CMK (cell line): ENCODE measurements around the genes SUSD5, DCLK3 and MLH1.

- RRBS: 94% methylated on average over 2 of the region's 5 CpGs
These were observed 3.0 kb downstream of the GPD1L start for GRCh38 chr3:32109348-32109866.

GRCh38 chr3:32158790-32159357 is 52.5 kb downstream of the GPD1L start:
- RRBS: no CpG with 5 or more reads among the region's 21 CpGs

GRCh38 chr3:32253290-32253489 is 14.7 kb downstream of the CMTM8 start:
- RRBS: no CpG with 5 or more reads among the region's 1 CpG

GRCh38 chr3:32467341-32467593 is 35.4 kb downstream of the CMTM6 start:
- RRBS: no CpG with 5 or more reads among the region's 9 CpGs

DNA sequence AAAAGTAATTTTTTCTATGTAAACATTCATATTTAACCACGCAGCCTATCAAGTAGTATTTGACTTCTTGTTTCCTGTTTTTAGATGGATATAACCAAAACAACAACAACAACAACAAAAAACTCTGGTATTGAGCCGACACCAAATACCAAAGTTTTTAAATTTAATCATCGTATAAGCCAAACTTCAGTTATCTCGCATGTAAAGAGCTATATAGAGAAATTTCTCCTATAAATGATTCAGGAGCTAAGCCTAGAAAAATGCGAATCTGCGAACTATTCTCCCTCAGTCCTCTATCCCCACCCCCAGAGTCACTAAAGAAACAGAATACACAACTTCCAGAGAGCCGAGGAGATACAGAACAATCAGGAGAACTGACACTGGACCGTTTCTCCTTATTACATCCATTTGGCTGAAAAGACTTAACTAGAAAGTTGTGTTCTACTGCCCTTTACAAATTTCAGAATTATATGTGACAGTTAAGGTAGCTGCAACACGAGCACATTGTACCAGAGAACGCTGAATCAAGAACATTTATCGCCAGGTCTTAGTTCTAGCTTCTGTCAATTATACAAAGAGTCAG is 1.2 kb downstream of the DYNC1LI1 start:
- RRBS: no CpG with 5 or more reads among the region's 11 CpGs

DNA sequence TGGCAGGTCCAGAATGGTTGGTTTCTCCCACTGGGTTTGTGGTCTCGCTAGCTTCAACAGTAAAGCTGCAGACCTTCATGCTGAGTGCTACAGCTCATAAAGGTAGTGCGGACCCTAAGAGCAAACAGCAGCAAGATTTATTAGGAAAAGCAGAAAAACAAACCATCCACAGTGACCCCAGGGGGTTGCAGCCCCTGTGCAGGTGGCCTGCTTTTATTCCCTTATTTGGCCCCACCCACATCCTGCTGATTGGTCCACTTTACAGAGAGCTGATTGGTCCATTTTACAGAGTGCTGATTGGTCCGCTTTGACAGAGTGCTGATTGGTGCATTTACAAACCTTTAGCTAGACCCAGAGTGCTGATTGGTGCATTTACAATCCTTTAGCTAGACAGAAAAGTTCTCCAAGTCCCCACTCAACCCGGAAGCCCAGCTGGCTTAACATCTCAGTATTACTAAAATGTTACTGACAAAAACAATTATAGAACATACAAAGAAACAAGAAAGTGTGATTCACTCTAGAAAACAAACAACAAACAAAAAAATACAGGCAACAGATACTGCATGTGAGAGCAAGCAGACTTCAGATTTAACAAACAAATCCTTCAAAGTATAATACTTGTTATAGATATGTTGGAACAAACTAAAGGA is 11.2 kb upstream of the CNOT10 start:
- RRBS: no CpG with 5 or more reads among the region's 4 CpGs

DNA sequence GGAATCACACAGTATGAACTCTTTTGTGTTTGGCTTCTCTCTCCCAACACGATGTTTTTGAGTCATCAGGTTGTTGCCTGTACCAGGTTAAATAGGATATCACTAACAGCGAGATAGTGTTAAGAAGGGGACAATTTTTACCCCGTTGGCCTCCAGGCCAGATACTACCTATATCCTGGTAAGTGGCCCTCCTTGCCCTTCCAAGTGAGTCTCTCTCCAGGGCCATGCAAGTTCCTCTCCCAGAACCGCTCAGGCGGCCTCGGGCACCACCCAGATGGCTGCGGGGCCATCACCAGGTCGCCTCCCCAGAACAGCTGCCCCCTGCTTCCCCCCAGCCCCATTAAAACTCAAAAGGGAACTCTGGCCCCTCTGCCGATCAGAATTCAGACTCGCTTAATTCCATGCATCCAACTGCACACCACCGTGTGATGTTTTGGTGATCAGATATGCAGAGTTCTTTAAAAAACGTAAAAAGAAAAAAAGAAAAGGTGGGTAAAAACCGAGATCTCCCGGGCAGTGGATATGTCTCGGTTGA is 2.0 kb upstream of the TRIM71 start:
- RRBS: no CpG with 5 or more reads among the region's 15 CpGs

DNA sequence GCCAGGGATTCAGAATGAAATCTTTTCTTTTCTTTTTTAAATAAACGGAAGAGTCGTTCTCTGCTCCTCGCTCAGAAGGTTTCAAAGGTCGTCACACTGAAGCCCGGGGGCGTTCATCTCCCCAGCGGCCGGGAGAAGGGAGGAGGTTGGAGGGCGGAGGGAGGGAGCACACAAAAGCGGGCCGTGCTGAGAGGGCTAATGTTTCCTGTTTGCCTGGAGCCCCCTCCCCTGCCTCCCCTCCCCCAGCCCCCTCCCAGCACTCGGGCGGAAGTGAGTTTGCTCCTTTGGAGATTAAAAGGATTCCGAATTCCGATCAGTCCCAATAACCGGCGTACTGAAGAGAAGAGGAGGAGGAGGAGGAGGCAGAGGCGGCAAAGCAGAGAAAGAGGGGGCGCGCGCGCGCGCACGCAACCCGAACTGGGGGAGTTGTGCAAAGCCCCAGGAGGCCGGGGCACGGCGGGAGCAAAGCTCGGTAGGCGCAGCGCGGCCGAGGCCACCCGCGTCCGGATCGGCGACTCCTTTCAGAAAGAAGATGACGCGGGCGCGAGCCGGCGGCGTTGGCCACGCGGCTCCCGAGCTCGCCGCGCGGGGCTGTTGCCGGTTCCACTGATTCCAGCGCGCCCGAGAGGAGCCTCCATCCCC is 1.4 kb upstream of the TRIM71 start:
- RRBS: 25% methylated on average over 26 of the region's 57 CpGs

GRCh38 chr3:33093175-33094004 is 3.6 kb downstream of the GLB1 start:
- RRBS: no CpG with 5 or more reads among the region's 27 CpGs

DNA sequence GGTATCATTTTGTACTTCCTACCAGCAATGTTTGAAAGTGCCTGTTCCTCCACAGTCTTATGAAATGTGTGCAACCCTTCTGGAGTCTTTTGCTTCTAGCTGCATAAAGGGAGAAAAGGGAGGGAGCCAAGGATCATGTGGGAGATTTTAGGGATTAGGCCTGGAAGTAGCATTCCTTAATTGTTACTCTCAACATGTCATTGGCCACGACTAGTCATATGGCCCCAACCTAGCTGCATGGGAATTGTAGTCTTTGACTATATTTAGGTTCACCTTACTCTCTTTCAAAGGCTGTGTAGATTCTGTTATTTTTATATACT is 14.9 kb downstream of the CRTAP start:
- RRBS: no CpG with 5 or more reads among the region's 1 CpG

DNA sequence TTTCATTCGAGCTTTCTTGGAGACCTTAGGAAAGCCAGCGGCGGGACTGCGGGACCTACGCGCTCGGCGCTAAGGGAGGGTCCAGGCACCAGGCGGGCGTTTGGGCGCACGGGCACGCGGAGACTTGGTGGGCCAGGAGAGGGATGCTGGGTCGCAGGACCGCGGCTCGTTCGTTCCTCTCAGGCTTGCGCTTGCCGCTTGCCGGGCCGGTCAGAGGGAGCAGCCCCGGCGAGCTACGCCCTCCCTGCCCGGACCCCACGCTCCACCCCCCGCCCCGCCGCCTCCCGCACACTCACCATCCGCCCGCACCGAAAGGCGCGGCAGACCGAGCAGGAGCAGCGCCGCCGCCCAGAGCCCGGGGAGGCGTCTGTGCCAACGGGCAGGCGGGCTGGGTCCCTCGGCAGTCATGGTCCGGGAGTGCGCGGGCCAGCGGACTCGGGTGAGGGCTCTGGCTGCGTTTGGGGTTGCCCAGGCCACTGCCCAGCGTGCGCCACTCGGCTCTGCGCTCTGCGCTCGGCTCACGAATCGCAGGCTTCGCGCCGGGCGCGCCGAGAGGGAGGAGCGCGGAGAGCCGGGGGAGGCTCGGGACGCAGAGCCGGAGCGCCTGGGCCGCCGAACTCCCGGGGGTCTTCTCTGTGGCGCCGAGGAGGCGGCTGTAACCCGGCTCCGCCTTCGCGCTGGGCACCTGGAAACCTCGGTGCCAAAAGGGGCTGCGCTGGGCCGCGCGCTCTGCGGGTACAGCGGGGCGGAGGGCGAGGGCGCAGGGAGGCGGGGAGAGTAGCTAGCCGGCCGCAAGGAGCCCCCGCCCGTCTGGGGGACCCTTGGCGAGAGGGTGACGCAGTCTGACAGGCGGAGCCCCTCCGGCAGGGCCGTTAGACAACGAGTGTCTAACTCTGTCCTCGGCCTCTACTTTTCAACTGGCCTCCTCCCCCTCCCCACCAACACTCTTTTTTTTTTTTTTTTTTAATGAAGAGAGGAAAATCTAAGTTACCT is at the start of gene SUSD5:
Gene SUSD5 (minus strand): TSS at position 421 of the 993 bp plus-strand sequence.
- RRBS: 90% methylated on average over 18 of the region's 105 CpGs

- RRBS: no CpG with 5 or more reads among the region's 45 CpGs
These were observed 530 bp downstream of the PDCD6IP start for GRCh38 chr3:33798720-33799599.

DNA sequence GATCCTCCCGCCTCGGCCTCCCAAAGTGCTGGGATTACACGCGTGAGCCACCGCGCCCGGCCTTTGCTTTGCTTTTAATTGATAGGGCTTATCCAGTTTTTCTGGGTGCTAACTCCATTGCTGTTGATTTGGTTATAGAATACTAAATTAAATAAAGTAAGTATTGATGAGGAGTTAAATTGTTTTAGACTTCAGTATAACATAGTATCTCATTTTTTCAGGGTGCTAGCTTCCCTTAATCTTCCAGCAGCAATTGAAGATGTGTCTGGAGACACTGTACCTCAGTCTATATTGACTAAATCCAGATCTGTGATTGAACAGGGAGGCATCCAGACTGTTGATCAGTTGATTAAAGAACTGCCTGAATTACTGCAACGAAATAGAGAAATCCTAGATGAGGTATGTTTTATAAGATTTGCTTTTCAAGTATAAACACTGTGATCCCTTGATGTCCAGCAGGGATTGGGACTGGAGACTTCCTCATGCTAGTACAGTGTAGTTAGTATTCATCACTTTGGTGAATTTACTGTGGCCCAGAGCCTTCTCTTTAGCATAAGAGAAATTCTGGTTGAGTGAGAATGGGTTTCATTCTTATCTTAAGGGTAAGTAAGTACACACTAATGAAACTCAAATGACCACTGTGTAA is 43.4 kb downstream of the PDCD6IP start:
- RRBS: no CpG with 5 or more reads among the region's 8 CpGs

DNA sequence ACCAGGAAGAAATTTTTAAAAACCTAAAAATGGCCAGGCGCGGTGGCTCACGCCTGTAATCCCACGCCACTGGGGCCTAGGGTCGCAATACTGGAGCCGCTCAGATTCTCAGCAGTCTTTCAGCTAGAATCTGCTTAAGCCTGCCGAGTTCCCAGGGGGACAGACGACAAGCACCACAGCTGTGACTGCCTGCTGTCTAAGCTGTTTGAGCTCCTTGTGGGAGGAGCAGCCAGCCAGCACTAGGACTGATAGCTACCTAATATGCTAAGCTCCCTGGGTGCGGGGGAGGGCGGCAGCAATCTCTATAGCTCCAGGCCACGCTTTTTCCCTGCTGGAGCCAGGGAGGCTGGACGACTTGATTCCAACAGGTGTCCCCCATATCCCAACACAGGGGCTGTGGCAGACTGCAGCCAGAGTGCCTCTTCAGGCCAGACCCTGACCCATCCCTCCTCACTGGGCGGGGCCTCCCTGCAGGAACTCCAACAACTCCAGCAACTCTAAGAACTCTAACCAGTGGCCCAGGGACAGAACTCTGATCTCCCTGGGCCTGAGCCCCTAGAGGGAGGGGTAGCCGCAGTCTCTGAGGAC is 134.2 kb upstream of the ARPP21 start:
- RRBS: no CpG with 5 or more reads among the region's 14 CpGs

DNA sequence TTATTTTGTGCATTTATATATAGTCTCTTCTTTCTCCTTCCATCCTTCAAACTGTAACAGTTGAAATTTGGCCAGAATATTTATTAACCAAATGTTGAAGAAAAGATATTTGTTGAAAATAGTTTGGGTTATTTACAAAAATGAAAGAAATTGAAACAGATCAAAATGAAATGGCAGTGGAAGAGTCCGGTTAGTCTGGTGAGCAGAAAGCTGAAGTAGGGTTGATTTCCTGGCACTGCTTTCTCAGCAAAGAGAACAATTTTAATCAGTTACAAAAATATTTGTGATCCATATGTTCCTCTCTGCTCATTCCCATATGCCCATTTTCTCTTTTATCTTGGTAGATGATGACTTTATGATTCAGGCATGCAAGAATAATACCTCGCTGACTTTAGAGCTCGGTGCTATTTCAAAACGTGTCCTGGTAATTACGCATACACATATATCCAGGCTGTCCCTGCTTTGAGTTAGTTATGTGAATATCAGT is 38.4 kb downstream of the ARPP21 start:
- RRBS: no CpG with 5 or more reads among the region's 5 CpGs

GRCh38 chr3:36764092-36764821 is at the start of gene DCLK3:
TSS of gene DCLK3 (minus strand) at chr3:36764553.
- RRBS: 84% methylated on average over 18 of the region's 86 CpGs

GRCh38 chr3:36965383-36965954 is 20.6 kb upstream of the TRANK1 start:
- RRBS: no CpG with 5 or more reads among the region's 5 CpGs

DNA sequence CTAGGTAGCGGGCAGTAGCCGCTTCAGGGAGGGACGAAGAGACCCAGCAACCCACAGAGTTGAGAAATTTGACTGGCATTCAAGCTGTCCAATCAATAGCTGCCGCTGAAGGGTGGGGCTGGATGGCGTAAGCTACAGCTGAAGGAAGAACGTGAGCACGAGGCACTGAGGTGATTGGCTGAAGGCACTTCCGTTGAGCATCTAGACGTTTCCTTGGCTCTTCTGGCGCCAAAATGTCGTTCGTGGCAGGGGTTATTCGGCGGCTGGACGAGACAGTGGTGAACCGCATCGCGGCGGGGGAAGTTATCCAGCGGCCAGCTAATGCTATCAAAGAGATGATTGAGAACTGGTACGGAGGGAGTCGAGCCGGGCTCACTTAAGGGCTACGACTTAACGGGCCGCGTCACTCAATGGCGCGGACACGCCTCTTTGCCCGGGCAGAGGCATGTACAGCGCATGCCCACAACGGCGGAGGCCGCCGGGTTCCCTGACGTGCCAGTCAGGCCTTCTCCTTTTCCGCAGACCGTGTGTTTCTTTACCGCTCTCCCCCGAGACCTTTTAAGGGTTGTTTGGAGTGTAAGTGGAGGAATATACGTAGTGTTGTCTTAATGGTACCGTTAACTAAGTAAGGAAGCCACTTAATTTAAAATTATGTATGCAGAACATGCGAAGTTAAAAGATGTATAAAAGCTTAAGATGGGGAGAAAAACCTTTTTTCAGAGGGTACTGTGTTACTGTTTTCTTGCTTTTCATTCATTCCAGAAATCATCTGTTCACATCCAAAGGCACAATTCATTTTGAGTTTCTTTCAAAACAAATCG is at the start of gene MLH1:
Gene MLH1 (plus strand): TSS at position 204 of the 821 bp plus-strand sequence.
- RRBS: 1% methylated on average over 14 of the region's 45 CpGs

DNA sequence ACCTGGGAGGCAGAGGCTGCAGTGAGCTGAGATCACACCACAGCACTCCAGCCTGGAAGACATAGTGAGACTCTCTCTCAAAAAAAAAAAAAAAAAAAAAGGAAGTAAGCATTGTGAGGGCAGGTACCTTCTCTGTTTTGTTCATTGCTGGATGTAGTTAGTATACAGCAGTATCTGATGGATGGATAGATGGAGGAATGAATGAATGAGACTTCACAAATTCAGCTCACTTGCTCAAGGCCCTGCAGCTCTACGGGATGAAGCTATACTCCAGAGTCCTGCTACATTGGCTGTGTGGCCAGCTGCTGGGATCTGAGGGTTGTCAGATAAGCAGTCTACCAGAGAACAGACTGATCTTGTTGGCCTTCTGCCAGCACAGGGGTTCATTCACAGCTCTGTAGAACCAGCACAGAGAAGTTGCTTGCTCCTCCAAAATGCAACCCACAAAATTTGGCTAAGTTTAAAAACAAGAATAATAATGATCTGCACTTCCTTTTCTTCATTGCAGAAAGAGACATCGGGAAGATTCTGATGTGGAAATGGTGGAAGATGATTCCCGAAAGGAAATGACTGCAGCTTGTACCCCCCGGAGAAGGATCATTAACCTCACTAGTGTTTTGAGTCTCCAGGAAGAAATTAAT is 35.1 kb downstream of the MLH1 start:
- RRBS: no CpG with 5 or more reads among the region's 4 CpGs

- RRBS: no CpG with 5 or more reads among the region's 4 CpGs
These were observed 98.4 kb downstream of the GOLGA4 start for GRCh38 chr3:37341441-37341944.